Sciatic nerve (tissue), 1 donor: Measurements from ENCODE around the genes SND1 and HILPDA.

GRCh38 chr7:127346891-127348113 is 45.2 kb downstream of the ZNF800 start:
- PRO-cap, result no peak

- PRO-cap, result no peak
Observed at GRCh38 chr7:127351160-127352308, 41.0 kb downstream of the ZNF800 start.

DNA sequence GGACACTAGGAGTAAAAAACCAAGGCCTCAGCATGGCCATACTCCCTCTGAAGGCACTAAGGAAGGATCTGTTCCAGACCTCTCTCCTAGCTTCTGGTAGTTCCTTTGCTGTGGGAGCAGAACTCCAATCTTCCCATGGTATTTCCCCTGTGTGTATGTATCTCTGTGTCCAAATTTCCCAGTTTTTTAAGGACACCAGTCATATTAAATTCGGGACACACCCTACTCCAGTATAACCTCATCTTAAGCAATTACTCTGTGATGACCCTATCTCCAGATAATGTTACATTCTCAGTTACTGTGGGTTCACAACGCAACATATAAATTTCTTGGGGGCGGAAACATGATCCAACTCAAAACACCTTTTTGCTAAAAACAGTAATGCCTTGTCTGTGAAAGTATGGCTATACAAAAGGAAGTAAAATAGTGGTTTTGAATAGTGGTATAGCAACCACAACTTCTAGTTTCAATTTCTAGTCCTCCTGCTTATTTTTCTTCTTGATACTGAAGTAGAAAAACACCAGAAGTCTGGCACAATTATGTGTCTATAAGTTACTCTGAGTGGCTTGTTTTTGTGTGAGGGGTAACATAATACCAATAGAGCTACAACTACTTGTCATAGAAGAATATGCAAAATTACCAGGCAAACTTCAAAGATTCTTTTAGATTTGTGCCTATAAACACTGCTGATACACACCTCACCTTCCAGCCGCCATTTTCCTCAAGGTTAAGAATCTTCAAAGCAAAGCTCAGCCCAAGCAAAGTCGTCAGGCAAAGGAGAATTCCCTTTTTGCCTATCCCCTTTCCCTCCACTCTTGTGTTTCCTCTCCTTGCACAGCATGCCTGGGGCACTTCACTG is 21.4 kb upstream of the ZNF800 start:
- PRO-cap, result no peak

DNA sequence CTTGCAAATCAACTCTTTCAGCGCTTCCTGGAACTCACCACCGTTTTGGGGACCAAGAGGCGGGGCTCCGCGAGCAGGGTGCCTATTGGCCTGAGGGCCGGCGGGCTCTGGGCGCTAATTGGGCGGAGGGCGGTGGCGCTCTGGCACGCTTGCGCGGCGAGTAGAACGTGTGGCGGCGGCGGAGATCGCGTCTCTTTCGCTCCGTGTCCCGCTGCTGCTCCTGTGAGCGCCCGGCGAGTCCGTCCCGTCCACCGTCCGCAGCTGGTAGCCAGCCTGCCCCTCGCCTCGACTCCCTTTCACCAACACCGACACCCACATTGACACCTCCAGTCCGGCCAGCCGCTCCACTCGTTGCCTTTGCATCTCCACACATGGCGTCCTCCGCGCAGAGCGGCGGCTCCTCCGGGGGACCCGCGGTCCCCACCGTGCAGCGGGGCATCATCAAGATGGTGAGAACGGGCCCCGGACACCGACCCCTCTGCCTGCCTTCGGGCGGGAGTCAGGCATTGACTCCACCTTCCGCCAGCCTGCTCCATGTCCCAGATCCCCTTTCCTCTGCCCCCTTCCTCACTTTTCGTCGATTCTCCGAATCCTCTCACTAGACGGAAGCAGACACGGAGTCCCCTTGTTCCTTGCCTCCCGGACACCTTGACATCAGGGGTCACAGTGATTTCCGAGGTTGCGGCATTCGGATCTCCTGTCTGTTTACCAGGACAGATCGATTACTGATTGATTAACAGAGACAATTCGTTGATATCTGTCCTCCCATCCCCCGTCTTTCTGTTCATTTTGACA is at the start of gene SND1:
SND1 (plus strand) TSS at position 192 of the 795 bp plus-strand sequence.
- PRO-cap, result bidirectional peak, plus-strand start at position 163 of the sequence, minus-strand start outside the sequence

DNA sequence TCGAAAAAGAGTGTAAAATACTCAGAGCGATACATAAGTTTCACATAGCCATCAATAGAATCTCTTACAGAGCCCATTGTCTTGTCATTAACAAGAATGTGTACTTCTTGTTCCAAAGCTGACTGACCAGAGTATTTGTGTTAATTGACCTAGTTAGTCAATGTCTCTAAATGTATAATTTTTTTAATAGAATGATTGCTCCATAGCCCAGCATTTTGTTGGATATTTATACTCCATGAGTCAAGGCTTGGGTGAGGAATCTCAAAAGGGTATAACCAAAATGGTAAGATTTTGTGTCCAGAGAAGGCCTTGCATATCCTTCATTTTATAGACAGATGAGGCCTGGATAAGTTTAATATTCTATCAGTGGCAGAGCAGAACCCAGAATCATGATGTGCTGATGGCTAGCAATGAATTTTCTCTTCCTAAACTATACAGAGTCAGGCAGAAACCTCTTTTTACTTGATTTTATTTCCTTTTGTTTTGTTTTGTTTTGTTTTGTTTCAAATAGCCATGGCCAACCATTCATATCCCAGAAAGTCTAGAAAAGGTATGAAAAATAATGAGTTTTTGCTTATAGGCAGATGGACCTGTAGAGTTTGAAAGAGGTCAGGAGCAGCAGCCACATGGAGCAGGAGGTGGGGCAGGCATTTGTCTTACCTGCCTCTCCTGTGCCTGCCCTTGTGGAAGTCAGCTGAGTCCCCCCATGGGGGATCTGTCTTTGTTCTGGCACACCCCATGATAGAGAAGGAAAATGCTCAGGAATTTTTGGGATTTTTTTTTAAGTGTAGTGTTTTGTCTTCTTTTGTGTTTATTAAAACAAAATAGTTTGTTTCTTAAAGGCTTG is 44.9 kb downstream of the LRRC4 start:
- PRO-cap, result no peak

GRCh38 chr7:128381574-128381773 is 28.3 kb downstream of the IMPDH1 start:
- PRO-cap, result no peak

DNA sequence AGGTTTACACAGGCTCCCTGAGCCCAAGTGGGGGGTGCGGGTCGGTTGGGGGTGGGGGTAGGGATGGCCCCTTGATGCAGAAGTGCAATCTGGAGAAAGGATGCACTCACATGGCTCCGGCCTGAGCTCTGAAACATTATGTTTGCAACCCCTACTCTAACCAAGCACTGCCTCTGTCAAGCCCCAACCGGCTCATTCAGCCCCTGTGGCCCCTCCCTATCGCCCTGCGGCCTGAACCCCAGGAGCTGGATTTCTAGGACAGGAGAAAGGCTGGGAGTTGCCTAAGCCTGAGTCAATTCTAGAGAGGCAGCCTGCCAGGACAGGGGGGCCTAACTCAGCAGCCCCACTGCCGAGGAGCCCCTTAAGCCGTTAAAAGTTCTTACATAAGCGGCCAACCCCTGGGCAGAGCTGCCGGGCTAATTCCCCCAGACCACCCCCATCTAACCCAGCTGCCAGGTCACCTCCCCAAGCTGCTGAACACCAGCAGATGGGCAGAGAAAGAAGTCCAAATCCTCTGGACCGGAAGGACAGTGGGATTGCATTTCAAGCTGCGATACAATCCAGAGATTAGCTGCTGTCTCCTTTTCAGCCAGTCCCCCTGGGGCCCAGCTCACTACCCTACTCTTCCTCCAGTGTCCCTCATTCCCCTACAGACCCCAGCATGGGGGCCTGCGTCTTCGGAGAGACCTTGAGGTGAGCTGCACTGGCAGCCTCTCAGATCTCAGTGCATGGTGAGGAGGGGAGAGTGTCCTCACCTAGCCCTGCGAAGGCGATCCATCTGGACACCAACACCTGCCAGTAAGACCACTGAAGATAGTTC is 1.0 kb downstream of the IMPDH1 start:
- PRO-cap, result bidirectional peak, plus-strand start at position 295 of the sequence, minus-strand start at position 169 of the sequence

DNA sequence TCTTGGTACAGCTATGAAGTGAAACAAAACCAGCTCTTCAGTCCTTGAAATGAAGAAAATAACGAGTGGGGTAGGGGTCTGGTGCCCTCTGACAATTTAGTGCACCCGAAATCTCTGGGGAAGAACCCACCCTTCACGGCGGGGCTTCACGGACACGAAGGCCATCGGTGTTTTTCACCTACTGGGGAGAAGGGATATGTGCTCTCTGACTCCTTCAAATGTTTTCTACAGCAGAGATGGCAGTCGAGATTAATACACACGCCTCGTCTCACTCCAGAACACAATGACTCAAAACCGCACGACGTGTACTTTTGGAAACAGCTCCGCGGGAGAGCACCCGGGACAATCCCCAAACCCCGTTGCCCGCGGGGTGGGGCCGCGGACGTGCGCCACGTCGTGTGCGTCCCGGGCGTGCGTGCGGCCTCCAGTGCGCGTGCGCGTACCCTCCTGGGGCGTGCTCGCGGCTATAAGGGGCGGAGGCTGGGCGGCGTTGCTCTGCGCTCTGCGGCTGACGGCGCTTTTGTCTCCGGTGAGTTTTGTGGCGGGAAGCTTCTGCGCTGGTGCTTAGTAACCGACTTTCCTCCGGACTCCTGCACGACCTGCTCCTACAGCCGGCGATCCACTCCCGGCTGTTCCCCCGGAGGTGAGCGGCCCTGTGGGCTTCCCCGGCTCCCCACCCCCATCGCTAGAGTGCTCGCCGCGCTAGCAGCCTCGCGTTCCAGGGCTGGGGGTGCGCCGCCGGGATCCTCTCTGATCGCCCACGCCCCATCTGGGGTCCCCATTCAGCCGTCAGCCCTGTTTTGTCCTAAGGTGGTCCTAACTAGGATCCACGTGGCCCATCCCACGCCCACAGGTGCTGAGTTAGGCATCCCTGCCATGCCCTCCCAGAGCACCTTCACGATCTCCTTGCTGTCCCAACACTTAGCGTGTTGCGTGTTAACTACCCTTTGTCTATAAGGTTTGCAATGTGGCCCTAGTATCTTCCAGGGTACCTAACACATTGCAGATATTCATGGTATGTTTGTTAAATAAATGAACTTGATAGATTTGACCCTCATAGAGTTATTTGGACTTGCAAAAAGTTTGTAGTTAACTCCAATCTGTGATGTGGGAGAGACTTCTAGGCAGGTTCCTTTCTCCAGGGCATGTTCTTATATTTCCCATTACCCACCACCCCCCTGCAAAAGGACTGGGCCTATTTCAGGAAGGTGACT is at the start of gene HILPDA:
HILPDA (plus strand) TSS at position 498 of the 1,214 bp plus-strand sequence.
- PRO-cap, result bidirectional peak, plus-strand start at position 523 of the sequence, minus-strand start at position 285 of the sequence

DNA sequence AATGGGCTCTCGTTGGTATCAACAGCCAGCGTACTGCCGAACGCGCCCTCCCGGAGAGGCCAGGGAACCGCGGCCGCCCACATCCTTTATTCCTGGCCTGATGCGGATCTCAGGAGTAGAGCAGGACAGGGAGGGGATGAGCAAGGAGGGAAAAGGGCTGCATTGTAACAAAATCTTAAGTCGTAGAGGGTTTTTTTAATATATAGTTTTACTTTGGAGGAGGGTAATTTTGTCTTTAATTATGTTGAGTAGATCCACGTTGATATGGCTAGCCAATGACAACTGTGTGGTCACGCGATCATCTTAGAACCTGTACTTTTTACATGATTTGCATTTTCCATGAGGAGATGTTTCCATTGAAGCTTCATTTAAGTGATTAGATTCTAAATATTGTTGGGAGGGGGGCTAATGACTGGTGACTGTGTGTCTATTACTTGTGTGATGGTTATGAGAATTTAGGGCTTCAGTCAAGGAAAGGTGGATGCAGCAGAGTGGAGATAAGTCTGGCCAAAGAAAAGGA is 695 bp downstream of the METTL2B start:
- PRO-cap, result no peak

GRCh38 chr7:128661407-128662122 is 10.5 kb upstream of the GARIN1A start:
- PRO-cap, result no peak

DNA sequence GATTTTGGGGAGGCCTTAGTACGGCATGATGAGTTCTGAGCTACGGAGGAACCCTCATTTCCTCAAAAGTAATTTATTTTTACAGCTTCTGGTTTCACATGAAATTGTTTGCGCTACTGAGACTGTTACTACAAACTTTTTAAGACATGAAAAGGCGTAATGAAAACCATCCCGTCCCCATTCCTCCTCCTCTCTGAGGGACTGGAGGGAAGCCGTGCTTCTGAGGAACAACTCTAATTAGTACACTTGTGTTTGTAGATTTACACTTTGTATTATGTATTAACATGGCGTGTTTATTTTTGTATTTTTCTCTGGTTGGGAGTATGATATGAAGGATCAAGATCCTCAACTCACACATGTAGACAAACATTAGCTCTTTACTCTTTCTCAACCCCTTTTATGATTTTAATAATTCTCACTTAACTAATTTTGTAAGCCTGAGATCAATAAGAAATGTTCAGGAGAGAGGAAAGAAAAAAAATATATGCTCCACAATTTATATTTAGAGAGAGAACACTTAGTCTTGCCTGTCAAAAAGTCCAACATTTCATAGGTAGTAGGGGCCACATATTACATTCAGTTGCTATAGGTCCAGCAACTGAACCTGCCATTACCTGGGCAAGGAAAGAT is 6.3 kb downstream of the OPN1SW start:
- PRO-cap, result no peak

- PRO-cap, result no peak
Observed at GRCh38 chr7:128836446-128837470, 6.6 kb downstream of the FLNC start.

- PRO-cap, result no peak
Observed at GRCh38 chr7:128856520-128856668, 6.3 kb upstream of the ATP6V1F start.

GRCh38 chr7:128865143-128866316 is 600 bp upstream of the ATP6V1FNB start:
- PRO-cap, result no peak

DNA sequence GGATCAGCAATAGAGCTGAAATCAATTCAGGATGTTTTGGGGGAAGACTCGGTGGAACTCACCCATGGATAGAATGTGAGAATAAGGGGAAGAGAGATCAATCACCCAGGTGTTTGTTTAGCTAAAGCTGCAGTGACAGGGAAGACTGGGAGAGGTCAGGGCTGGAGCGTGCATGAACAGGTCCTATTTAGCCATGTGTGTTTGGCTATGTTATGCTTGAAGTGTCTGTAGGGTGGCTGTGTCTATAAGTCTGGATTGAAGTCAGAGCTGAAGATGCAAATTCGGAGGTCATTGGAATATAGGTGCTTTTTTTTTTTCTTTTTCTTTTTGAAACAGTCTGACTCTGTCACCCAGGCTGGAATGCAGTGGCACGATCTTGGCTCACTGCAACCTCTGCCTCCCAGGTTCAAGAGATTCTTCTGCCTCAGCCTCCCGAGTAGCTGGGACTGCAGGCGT is 1.2 kb downstream of the ATP6V1FNB start:
- PRO-cap, result no peak

DNA sequence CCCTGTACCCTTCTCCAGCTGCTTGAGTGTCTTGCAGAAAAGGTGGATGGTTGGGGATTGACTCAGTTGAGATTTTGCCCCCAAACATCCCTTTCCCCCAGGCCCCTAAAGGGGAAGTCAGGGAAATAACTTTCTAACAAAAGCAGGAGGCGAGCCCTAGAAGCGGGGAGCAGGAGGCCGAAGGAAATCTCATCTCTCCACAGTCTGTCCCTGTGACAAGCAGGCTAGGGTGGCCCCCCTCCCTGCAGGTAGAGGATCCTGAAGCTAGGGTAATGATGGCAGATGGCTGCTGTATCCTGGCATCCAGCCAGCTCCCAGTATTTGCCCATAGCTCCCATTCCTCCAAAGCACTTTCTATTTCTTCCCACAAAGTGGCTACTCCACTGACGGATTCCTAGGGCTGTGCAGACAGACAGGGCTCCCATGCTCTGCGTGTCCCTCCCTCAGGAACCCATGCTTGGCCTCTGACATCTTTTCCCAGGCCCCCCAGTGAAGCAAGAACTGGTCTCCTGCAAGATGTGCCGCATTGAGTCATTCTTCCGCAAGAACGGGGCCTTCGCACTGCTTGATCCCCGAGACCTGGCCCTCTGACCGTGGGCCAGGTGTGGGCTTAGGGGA is 2.2 kb downstream of the ATP6V1FNB start:
- PRO-cap, result no peak

DNA sequence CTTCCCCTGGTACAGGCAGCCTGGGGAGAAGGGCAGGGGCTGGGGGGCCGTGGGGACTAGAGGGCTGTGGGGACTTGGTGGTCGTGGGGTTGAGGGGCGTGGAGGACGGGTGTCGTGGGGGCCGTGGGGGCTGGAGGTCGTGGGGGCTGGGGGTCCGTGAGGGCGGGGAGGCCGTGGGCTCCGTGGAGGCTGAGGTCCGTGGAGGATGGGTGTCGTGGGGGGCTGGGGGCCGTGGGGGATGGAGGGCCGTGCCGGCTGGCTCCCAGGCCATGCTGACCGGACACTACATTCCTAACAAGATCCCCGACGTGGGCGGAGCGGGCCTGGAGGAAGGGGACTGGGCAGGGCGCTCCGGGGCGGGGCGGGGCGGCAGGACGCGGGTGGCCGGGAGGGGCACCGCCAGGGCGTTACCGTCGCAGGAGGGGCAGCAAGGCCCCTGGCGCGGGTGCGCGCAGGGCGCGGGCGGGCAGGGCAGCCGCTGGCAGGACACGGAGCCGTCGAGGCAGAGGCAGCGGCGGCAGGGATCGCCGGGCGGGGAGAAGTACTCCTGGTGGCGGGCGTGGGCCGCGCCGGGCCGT is 19.9 kb downstream of the KCP start:
- PRO-cap, result unidirectional peak, plus-strand start at position 430 of the sequence

DNA sequence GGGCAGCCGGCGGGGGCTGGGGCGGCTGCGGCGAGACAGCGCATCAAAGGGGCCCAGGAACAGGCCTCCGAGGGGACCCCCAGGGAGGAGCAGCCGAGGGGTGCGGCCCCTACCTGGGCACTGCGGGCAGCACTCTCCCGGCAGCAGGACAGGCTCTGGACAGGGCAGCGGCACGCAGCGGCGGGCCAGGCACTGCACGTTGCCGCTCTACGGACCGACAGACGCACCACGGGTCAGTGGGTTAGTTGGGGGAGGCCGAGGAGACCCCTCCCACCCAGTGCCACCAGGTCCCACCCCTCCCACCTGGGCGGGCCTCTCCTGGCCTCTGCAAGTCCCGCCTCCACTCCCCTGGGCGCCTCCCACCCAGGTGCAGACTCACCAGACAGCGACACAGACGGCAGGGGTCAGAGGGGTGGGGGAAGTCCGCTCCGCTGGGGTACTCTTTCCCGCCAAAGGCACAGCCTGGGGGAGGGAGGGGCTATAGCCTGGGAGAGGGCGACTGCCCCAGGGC is 19.4 kb downstream of the KCP start:
- PRO-cap, result no peak

DNA sequence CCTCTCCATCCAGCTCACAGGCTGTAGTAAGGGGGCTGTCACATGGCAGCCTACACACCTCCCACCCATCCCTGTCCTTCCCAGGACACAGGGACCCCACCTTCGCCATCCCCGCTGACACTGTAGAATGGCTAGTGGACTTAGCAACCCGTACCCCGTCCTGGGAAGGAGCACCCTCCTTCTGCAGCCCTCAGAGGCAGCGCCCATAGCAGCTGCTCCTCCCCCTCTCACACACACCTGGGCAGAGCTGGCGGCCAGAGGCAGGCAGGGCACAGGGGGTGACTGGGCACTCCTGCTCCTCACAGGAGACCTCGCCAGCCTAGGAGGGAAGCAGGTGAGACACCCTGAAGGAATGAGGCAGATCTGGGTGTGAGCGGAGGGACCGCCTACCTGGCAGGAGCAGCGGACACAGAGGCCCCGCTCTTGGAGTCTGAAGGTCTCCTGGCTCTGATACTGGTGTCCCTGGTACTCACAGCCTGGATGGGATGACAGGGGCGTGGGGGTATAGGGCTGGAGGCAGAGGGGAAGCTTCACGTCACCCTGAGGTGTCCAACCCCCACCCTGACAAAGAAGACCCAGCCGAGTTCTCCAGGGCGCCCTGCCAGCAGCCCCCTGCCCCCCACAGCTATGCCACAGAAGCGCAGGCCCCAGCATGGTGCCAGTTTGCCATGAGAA is 17.4 kb downstream of the KCP start:
- PRO-cap, result no peak

GRCh38 chr7:128940008-128940443 is 2.3 kb downstream of the IRF5 start:
- PRO-cap, result bidirectional peak, plus-strand start at chr7:128940232, minus-strand start at chr7:128940095